ENCODE data around the genes CEP83 and VEZT.

GRCh38 chr12:94186819-94187349, 38.5 kb downstream of the PLXNC1 start:
- RRBS = no CpG with 5 or more reads among the region's 22 CpGs

DNA sequence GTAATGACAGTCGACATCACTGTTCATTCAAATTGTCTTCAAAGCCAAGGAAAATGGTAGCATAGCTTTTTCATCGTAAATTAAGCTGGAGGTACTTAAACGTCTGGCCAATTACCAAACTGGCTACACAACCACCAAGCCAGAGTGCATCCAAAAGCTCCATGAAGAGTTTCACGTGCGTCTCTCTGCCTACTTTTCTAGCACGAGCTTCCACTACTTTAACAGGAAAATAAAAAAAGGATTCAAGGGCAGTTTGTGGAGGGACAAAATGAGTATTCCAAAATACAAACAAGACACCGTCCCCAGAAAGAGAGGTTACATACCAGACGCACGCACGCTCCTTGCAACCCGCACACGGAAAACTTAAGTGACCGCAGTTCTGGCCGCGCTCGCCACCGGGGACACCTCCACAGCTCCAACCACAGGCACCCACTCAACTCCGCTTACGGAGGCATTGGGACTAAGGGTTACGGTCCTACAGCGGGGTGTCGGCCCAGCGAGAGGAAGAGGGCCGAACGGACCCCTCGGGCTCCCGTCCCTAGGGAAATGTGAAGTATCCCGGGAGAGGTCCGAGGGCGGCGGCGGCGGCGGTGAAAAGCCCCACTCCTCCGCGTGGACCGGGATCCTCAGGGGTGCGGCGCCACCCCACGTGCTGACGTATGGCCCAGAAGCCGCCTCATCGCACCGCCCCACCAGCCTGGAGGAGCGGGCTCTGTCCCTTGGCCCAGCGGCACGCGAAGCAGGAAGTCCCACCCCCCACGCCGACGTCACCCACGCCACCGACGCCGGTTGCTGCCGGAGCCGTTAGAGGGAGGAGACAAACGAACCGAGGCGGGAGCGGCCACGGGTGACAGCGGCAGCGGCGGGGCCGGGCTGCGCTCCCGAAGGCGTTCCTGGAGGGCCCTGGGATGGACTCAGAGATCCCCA, at the start of gene CEP83:
CEP83 (minus strand) TSS at position 634 of the 927 bp plus-strand sequence.
- RRBS = 3% methylated on average over 23 of the region's 69 CpGs

GRCh38 chr12:94587781-94588351, 62.5 kb downstream of the TMCC3 start:
- RRBS = 97% methylated on average over 4 of the region's 13 CpGs

DNA sequence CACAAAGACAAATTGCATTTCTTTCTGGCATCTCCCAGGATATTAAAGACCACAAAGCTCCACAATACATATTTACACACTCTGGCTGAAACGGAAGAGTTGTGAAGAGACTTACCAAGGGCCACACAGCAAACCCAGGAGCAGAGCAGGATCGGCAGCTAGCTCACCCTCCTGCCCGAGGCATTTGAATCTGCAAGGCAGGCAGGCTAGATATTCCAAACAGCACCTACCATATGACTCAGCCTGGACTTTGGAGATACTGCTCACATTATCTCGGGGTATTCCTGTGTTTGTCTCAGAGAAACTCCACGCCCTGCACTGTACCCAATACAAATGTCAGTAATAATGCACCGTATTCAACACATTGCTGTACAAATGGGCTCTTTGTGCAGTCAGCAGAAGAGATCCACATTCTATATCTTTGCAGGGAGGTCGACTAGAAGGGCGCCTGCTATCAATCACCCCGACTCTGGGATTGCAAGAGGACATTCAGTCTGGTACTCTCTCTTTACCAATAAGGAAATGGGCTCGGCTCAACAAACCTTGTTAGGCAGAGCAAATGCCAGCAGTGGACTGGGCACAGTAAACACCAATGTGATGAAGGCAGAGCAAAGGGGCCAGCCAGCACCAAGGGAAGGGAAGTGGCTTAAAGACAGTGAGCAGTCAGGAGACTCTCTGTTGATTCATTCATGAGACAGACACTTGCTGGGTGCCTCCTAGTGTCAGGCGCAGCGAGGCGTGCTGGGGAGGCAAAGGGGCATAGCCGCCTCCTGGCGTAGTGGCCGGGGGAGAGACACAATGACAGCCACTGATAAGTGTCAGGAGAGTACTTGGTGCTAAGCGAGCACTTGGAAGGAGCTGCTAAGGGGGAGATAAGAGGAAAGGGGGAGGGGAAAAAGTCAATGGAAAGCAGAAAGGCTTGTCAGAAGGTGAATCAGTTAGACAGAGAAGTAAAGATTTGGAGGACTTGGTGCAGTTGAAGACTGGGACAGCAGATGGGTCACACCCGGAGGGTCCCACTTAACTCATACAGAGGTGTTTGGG, 34.2 kb downstream of the TMCC3 start:
- RRBS = no CpG with 5 or more reads among the region's 18 CpGs

GRCh38 chr12:95202691-95203527, 14.4 kb downstream of the FGD6 start:
- RRBS = no CpG with 5 or more reads among the region's 3 CpGs

DNA sequence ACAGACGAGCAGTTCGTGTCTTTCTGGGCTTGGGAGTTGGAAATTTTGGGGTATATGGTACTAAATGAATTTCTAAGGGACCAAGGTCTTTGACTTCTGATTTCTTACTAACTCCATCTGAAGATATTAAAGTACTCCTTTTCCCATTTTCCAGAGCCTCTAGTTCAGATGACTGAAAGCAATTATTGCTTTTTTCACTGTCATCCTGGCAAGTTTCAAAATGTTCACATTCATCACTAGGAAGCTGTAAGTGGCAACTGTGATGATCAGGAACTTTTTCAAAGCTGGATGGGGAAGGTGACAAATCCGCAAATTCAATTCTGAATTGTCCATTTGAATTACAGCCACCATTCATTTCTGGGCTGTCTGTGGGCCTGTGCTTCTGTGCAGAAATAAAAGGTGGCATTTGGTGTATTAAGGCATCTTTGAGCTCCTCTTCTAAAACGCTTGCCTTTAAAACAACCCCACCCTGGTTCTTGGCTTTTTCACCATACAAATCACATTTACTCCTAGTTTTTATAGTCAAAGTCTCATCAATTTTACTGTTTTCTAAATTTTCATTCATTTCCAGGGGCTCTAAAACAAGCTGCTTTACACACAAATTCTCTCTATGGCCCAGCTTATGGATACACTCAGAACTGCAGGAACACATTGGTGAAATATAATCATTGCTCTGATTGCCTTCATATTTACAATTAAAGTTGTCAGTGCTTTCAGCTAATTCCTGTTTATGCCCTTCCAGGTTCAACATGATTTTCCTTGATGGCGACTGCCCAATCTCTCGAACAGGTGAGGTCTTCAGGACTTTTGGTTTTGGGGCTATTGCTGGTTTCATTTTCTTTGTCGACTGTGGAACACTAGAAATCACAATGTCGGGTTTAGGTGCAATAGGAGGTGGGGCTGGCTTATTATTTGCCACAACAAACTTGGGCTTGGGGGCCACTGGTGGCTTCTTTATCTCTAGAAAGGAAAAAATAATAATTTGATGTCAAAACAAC, 6.7 kb downstream of the FGD6 start:
- RRBS = no CpG with 5 or more reads among the region's 8 CpGs

- RRBS = 2% methylated on average over 7 of the region's 20 CpGs
These were observed at the start of gene VEZT for GRCh38 chr12:95217724-95217986. TSS of gene VEZT (plus strand) at chr12:95217807.

DNA sequence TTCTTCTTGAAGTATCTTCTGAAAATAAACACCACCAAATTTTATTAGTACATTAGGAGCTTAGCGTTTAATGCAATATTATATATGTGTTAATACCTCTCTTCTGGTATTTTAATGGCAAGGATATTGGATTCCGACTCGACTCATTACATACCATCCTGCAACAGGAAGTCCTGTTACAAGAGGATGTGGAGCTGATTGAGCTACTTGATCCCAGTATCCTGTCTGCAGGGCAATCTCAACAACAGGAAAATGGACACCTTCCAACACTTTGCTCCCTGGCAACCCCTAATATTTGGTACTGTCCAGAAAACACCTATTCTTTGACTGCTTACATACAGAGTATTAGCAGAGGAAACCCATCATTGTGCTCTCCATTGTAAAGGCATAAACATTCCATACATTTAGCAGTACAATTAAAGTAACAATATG, 45.2 kb downstream of the VEZT start:
- RRBS = no CpG with 5 or more reads among the region's 3 CpGs

DNA sequence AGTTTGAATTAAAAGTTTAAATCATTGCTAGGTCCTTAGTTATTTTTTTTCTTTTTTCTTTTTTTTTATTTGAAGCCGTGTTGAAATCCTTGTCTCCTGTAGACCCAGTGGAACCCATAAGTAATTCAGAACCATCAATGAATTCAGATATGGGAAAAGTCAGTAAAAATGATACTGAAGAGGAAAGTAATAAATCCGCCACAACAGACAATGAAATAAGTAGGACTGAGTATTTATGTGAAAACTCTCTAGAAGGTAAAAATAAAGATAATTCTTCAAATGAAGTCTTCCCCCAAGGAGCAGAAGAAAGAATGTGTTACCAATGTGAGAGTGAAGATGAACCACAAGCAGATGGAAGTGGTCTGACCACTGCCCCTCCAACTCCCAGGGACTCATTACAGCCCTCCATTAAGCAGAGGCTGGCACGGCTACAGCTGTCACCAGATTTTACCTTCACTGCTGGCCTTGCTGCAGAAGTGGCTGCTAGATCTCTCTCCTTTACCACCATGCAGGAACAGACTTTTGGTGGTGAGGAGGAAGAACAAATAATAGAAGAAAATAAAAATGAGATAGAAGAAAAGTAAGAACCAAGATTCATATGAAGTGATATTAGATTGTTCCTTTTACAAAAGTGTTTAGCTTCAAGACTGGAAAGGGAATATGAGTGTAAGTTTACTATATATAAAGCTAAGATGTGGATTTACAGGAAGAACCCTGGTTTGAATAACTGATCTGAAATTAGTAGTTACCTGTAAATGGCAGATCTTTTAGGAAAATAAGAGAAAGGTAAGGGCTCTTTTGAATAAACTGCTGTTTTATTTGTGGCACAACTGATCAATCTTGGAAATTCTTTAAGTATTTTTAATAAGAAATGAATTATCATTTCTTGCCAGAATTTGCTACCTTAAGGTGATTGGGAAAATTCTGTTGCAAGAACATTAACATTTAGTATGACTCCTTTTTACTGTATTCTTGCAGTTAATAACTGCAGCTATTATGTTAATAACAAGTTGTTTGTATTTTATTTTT, 82.8 kb downstream of the VEZT start:
- RRBS = no CpG with 5 or more reads among the region's 3 CpGs

DNA sequence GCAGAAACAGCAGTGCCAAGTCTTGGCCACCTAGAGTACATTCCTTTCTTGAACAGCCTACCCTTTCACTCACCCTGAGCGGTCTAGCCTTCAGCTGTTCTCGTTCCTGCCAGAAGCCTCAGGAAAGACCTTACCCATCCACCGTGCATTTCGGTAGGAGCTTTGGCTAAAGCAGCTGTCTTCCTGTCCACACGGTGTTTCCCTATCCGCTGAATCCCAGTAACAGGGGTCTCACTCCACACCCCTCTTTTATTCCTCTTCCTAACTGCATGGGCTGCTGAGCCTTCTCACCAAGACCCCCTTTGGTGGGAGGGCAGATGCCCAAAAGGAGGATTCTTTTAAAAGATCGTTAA, 88.6 kb upstream of the METAP2 start:
- RRBS = no CpG with 5 or more reads among the region's 7 CpGs

- RRBS = no CpG with 5 or more reads among the region's 2 CpGs
These were observed 112.3 kb upstream of the USP44 start for GRCh38 chr12:95663549-95664099.

DNA sequence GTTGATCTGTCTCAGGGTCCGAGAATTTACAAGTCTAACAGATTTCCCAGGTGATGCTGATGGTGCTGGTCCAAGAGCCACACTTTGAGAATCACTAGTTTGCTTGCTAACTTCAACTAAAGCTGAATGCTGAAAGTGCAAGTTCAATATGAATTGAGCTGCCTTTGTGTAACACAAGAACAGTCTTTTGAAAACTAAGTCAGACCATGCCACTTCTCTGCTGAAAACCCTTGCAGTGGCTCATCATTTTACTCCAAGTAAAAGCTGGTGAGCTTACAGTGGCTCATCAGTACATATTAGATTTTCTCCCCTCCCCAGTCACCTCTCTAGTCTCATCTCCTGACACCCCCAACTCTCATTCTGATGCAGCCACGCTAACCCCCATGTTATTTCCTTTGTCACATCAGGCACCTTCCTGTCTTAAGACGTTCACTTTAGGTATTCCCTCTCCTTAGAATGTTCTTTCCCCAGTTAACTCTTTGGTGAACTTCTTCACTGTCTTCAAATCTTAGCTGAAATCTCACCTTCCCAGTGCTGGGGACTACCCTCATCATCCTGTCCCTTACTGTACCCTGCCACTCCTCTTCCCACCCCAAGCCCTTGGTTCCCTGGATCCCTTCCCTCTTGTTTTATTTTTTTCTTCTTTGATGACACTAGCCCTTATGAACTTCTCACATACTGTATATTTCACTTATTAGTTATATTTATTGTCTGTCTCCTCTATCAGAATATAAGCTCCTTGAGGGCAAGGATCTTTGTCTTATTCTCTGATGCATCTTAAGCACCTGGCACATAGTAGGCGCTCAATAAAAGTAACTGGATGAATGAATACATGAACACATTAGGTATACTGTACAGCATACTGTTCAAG, 83.4 kb downstream of the NTN4 start:
- RRBS = no CpG with 5 or more reads among the region's 4 CpGs

DNA sequence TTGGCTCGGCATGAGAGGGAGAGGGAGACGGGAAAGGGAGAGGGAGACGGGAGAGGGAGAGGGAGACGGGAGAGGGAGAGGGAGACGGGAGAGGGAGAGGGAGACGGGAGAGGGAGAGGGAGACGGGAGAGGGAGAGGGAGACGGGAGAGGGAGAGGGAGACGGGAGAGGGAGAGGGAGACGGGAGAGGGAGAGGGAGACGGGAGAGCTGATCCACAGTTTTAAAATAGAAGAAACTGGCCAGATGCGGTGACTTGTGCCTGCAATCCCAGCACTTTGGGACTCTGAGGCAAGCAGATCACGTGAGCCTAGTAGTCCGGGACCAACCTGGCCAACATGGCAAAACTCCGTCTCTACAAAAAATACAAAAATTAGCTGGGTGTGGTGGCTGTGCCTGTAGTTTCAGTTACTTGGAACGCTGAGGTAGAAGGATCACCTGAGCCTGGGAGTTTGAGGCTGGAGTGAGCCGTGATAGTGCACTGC, 16.4 kb upstream of the SNRPF start:
- RRBS = no CpG with 5 or more reads among the region's 17 CpGs

DNA sequence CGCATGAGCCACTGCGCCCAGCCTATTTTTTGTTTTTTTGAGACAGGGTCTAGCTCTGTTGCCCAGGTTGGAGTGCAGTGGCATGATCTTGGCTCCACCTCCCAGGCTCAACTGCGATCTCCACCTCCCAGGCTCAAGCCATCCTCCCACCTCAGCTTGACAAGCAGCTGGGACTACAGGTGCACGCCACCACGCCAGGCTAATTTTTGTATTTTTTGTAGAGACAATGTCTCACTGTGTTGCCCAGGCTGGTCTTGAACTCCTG, 1.2 kb downstream of the AMDHD1 start:
- RRBS = no CpG with 5 or more reads among the region's 5 CpGs

- RRBS = no CpG with 5 or more reads among the region's 6 CpGs
These were observed 18.8 kb upstream of the LTA4H start for GRCh38 chr12:96054065-96054608.

DNA sequence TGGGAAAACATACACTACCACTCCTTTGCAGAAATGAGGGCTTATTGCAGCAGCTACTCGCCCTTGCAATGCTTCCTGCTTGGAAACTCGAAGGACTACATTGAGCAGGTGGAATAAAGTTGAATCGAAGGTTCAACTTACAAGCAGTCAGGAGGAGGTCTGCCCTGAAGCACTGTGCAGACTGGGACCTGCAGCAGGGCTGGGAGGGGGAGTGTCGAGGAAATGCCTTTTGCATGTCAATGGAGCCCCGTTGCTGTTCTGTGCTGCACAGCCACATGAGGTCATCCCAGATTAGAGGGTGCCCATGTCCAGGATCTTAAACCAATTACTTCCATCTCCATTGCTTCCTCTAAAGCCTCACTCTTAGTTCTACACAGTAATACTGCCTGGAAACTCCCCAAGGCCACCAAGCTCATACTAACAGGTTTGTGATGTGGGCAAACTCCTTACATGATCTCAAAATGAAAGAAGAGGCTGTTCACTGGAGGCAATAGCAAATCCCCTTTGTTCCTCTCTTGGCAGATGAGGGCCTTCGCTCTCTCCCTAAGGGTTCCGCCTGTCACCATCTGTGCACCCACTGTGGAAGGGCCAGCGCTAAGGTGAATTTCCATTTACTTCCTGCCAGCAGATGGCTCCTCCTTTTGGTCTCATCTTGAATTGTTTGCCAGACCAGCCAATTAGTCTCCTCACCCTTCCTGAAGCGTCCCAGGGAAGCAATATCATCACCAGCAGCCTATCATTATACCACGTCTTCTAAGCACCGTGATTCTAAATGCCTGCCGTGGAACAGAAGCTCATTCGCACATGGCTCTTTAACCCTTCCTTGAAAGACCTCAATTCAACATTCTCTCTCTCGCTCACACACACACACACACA, 35.4 kb upstream of the LTA4H start:
- RRBS = no CpG with 5 or more reads among the region's 14 CpGs

GRCh38 chr12:96121186-96121753, 72.9 kb upstream of the ELK3 start:
- RRBS = no CpG with 5 or more reads among the region's 4 CpGs

- RRBS = 3% methylated on average over 2 of the region's 44 CpGs
These were observed 1.1 kb downstream of the ELK3 start for GRCh38 chr12:96195004-96195933.

- RRBS = no CpG with 5 or more reads among the region's 13 CpGs
These were observed 45.5 kb downstream of the ELK3 start for GRCh38 chr12:96239724-96240111.

DNA sequence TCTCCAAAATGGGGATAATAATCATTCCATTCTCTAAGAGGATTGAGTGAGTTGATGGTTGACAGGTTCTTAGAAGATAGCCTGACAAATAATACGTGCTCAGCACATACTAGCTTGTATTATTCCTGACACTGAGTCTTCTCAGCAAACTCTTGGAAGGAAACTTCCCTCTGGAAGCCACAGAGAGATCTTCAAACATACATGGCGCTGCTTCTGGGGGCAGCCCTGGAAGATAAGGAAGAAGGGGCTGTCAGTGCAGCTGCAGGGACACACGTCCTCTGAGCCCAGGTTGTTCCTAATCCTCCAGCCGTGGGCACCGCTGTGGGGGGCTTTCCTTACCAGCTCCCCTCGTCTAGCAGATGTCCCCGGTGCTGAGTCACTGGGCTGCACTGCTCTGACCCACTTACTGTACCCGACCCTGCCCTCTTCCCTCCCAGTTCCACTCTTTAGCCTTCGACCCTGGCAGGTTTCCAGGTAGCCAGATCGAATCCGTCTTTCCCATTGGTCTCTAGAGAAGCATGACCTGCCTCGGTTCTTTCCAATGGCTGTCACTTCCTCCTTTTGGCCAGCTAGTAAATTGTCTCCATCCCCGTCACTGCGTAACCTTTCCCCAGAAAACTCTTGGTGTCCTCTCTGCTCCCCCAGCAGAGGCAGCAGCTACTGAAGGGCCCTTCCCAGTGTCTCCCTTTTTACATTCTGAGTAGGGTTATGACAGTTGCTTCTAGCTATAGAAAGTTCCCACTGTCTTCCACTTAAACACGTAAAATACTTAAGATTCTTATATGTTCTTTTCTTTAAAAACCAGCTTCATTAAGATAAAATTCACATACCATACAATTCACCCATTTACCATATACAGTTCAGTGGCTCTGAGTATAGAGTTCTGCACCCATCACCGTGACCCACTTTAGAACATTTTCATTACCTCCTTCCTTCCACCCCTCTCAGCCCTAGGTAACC, 48.5 kb downstream of the ELK3 start:
- RRBS = no CpG with 5 or more reads among the region's 16 CpGs